A375 (cell line): ENCODE data around the genes RASL11A and UBL3.

DNA sequence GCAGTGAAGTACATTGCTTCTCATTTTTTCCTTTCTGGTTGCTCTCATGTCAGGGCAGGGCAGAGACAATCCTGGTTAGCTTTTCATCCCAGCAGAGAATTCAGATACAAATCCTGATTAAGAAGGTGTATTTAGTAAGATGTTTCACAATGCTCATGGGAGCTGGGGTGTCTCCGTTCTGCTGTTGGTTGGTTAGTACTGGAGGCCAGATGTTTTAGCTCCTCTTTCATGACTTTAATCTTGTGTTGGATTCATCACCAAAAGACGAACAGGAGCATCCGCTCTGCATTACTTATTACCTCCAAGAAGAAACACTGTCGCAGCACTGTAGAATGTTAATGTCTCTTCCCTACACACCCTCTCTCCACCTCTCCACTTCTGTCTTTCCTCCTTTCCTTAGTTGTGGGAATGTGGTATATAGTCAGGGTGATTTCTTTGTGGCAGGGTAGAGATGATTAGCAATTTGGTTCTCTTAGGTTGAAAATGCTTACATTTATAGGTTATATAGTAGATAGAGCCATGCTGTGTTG is 43.1 kb downstream of the WASF3 start:
- RAMPAGE, long total RNA = no peak

DNA sequence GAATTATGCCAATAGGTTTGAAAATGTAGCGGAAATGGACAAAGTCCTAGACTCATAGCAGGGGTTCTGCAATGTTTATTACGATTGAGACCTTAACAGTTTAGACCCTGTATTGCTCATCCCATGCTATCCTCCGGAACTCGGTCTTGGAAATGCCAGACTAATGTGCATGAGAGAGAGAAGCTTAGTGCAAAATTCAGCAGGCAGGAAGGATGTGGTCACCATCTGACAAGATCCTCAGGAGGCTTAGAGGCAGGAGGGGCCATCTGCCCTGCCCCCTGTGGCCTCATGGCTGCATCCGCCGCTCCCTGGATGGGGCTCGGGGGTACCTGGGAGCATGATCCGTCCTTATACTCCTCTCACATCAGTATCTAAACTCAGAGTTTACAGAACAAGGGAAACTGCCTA is 39.4 kb downstream of the GPR12 start:
- RAMPAGE, long total RNA = no peak

GRCh38 chr13:26738447-26738749 is 22.2 kb downstream of the GPR12 start:
- RAMPAGE, long total RNA = no peak

DNA sequence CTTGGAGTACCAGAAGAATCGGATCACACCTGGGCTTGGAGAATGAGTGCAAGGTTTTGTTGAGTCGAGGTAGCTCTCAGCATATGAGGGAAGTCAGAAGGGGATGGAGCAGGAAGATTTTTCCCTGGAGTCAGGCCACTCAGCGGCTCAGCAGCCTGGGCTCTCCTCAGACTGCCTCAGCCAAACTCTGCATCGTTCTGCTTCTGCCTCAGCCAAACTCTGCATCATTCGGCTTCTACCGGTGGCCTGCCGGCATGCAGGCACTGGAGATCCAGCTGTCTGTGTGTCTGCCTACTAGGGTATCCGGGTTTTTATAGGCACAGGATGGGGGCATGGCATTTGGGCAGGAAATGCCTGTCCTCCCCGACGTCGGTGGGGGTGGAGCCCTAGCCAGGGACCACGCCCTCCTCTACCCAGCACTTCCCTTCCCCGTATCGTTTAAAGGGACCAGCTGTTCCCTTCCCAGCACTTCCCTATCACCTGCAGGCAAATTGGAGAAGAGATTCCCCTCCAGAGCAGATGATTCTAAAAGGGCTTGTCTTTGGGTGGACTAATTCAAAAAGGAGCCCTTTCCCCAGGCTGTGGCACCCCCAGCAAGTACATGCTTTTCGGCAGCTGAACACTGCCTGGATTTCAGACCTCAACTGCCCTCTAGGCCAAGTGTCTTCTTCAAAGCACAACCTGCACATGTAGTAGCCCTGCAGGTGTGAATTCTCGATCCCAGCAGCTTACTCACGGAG is 25.3 kb upstream of the GPR12 start:
- RAMPAGE, long total RNA = no peak

DNA sequence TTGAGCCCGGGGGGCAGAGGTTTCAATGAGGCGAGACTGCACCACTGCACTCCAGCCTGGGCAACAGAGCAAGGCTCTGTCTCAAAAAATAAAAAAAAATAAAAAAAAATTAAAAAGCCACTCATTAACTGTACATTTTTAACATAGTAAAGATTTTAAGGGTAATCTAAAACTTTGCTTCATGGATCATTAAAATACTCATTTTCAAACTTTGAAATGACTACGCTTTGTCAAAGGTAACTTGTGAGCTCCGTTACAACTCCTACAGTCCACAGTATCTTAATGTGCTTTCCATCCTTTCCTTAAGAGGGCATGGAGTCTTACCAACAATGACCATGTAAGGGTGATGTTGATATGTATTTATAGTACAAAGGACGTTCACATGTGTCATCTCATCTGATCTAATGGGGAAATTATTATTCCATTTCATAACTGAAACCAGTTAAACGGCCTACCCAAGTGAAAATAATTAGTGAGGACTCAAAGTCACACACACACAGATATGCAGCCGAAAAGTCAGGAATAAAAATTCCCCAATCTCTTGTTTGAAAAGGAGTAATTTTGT is 9.7 kb downstream of the USP12 start:
- RAMPAGE, long total RNA = no peak

DNA sequence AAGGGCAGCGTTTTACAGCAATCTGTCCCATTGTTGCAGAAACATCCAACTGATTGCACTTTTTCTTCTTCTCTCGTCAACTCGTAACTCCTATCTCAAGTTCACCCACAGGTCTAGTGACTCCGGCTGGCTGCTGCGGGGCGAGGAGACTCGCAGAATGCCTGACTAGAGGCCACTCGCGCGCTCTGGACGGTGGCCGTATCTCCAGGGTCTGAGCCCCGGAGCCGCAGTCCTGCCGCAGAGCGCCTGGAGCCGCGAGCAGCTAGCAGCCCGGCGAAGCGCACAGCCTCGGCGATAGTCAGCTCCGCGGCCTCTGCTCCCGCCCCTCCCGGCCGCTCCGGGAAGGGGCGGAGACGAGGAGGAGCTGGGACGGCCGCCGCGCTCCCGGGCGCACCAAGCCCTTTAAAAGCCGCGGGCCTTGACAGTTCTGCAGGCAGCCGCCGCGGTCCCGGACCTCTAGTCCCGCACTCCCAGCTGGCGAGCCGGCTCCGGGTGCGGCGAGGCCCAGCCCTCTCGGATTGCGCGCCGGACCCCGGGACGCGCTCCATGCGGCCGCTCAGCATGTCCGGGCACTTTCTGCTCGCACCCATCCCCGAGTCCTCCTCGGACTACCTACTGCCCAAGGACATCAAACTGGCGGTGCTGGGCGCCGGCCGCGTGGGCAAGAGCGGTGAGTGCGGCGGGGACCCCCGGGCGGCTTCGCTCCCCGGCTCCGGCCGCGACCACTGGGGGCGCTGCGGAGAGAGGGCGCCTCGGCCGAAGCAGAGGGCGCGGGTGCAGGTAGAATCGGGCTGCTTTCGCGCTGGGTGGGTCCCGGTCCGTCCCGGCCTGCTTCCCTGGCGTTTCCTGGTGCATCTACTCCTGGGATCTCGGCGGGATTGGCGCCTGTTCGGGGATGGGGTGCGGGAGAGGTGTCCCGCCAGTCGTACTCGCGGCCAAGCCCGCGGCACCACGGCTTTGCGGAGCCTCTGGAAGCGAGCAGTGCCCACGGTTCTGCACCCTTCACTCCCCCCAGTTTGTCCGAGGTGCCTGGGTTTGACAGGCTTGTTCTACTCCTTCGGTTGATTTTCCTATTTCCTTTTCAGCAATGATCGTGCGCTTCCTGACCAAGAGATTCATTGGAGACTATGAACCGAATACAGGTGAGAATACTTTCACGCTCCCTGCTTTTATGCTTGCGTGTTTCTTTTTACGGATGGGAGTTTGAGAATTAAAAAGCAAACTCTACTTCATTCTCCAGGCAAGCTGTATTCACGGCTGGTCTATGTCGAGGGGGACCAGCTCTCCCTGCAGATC is at the start of gene RASL11A:
Gene RASL11A (plus strand): TSS at position 432 of the 1,296 bp plus-strand sequence.
- RAMPAGE, long total RNA = no peak

DNA sequence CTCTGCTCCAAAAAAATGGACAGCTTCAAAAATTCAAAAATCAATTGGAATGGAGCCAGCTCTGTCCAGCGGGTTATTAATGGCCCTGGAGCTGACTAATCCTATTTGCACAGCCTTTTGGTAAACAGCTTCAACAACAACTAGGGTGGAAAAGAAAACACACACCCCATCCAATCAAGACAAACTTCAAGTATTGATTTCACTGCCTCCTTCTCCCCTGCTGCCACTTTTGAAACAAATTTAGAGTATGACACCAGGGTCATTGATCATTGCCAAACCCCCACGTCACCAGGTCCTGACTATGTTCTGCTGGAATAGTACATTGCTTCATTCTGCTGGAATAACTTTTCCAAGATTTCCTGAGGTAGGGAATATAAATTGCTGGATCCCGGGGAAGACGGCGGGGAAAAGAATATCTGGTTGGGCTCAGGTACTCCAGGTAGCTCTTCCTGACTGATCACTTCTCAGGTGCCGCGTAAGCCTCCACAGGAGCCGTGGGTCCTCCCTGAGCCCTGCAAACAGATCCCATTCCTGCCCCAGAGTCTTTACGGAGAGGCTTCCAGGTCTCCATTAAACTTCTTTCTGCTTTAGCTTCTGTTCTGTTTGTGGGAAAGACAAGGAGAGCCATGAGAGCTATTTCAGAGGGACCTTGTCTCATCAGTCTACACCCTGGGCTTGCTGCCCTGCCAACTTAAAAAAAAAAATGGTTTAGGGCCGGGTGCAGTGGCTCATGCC is 56.7 kb upstream of the GTF3A start:
- RAMPAGE, long total RNA = no peak

DNA sequence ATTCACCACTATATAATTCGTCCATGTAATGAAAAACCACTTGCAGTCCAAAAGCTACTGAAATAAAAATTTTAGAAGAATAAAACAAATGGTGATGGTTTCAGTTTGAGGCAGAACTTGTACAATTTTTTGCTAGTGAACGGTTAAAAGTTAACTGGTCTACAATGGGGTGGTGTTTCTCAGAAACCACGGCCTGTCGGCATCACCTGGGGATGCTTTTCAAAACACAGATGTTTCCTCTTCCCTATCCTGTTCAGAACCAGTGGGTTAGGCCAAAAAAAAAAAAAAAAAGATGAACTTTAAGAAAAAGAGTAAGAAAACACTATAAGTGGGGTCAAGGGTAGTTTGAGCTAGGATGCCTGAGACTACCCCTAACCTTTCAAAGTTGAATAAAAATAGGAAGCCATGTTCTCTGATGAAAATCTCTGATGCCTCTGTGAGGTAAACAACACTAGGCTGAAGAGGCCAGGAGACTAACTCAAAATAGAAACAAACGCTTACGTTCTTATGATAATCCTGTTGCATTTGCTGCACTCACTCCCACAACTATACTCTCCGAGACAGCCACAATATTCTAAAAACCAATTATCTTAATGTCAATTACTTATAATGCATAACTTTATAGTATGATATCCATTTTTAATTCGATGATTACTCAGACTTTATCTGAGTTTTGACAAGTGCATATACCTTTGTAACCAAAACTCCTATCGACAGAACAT is 3.3 kb downstream of the MTIF3 start:
- RAMPAGE, long total RNA = no peak

- RAMPAGE, long total RNA = no peak
Observed at GRCh38 chr13:27559824-27560137, 60.5 kb downstream of the LNX2 start.

DNA sequence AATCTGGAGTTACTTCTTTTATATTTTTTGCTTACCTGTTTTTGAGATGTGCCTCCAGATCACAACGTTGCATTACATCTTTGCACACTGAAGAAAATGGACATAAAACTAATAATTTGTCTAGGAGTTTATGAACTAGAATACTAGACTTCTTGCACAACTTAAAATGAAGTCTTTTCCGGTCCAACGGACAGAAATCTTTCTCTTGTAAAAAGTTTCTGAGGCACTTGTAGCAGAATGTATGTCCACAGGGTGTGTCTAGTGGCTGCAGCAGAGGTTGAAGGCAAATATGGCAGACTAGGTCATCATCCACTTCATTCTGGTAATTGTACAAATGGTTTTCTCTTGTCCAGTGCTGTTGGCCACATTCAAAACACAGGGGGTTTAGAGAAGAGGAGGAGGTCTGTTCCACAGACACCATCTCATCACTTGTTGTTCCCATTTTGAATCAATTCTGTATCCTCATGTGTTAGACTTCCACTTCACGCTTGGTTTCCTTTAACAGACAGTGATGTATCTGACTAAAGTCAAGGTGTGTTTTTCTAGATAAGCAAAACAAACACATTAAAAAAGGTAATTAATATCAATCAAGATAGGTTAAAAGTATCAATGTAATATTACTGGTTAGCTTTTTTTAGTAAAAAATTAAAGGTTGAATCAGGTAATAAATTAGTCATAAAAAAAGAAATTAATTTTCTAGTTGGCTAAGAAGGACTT is 38.9 kb downstream of the LNX2 start:
- RAMPAGE, long total RNA = no peak

DNA sequence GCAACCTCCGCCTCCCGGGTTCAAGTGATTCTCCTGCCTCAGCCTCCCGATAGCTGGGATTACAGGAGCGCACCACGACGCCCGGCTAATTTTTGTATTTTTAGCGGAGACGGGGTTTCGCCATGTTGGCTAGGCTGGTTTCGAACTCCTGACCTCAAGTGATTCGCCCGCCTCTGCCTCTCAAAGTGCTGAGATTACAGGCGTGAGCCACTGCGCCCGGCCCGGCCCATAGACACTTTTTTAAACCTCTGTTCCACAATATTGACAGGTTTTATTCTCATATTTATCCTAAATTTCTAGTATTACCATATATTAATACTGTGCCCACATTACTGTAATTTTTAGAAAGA is 9.3 kb downstream of the CDX2 start:
- RAMPAGE, long total RNA = no peak

DNA sequence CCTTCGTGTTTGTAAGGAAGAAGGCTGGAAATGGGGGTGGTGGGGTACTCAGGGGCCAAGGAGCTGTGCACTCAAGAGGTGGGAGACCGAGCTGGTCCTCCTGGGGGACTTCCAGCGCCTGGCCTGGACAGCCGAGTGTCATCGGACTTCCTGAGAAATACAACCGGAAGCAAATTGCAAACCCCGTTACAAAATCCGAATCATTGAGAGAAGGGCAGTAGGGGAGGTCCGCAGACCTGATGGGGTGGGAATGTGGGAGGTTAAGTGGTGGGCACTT is 1.8 kb upstream of the CDX2 start:
- RAMPAGE, long total RNA = no peak

DNA sequence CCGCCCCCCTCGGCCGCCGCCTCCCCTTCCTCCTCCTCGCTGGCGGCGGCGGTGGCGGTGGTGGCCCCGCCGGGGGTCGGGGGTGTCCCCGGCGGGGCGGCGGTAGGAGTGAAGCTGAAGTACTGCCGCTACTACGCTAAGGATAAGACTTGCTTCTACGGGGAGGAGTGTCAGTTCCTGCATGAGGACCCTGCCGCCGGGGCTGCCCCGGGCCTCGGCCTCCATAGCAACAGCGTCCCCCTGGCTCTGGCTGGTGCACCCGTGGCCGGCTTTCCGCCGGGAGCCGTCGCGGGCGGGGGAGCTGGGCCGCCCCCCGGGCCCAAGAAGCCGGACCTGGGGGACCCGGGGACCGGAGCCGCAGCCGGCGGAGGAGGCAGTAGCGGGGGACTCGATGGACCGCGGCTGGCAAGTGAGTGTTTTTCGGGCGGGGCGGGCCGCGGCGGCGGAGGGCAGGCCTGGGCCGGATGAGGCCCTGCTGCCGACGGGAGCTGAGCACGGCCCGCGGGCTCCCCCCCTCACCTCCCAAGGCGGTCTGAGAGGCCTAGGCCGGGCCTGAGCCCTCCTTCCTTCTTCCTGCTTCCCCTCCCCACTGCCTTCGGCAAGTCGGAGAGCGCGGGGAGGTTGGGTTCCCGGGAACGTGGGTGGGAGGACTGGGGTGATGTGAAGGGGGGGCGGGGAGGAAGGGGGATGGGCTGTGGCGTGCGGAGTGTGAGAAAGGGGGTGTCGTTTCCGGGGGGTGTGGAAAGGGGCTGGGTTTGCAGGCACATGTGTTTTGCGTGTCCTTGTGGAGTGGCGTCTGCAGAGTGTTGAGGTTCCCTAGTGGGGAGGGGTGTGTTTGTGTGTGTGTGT is 558 bp downstream of the PAN3 start:
- RAMPAGE, long total RNA = no peak

- RAMPAGE, long total RNA = no peak
Observed at GRCh38 chr13:28274714-28275586, 136.6 kb downstream of the PAN3 start.

DNA sequence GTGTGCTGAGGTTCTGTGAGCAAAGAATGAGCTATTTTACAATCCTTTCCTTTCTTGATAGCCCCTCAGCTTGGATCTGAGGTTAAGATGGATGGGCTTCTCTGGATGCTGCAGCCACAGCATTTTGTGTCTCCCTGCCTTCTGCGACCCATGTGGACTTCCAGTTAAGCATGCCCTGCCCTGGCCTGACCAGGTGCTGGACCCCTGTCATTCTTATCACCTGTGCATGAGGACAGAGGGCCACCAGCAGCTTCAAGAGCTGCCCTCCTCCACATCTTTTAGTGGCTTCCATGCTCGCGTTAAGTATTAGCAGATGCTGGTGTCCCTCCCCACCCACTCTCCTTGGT is 297.0 kb downstream of the MTUS2 start:
- RAMPAGE, long total RNA = no peak

- RAMPAGE, long total RNA = no peak
Observed at GRCh38 chr13:29561836-29562308, 33.6 kb downstream of the SLC7A1 start.

GRCh38 chr13:29593541-29594144 is 1.8 kb downstream of the SLC7A1 start:
- RAMPAGE, long total RNA = no peak

- RAMPAGE, long total RNA = no peak
Observed at GRCh38 chr13:29790484-29791423, 59.7 kb downstream of the UBL3 start.

DNA sequence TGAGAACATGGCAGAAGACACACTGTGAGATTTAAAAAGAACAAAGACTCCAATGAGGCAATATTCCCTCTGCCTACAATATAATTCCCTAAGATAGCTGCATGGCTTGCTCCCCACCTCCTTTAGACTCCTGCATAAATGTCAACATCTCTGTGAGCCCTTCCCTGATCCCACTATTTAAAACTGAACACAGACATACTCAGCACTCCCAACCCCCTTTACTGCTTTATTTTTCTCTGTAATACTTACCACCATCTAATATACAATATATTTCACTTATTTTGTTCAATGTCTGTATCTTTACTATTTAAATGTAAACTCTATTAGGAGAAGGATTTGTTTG is 17.0 kb downstream of the UBL3 start:
- RAMPAGE, long total RNA = no peak

DNA sequence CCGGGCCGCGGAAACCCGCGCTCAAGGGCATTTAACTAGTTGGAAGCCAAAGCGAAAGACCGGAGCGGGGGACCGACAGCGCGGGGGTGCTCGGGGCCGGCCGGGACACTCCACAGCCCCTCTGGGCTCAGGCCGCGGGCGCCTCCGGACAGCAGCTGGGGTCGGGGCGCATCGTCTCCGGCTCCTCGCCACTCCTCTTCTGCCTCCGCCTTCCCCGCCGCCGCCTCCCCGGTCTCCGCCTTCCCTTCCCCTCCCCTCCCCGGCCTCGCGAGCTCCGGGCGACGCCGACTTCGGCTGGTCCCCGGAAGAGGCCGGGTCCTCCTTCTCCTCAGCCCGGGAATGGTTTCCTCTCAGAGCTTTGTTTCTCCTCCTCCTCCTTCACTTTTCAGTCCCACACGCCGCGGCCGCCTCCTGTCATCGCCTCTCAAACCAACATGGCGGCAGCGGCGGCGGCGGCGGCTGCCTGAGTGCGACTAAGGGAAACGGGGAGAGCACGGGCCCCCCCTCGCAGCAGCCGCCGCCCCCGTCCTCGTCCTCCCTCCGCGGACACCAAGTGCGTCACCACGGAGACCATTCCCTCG is at the start of gene UBL3:
Gene UBL3 (minus strand): TSS at position 475 of the 581 bp plus-strand sequence.
- RAMPAGE, long total RNA = no peak